GM19240 (cell line): ENCODE data around the gene RRAD.

GRCh38 chr16:66925397-66925982, at the start of gene RRAD:
Gene RRAD (minus strand): TSS chr16:66925535.
- RRBS, result 5% methylated on average over 3 of the region's 36 CpGs

GRCh38 chr16:66942180-66942866, 7.0 kb downstream of the CES2 start:
- RRBS, result no CpG with 5 or more reads among the region's 14 CpGs

- RRBS, result no CpG with 5 or more reads among the region's 12 CpGs
Measured at GRCh38 chr16:66974681-66975232, 13.6 kb upstream of the CES4A start.

DNA sequence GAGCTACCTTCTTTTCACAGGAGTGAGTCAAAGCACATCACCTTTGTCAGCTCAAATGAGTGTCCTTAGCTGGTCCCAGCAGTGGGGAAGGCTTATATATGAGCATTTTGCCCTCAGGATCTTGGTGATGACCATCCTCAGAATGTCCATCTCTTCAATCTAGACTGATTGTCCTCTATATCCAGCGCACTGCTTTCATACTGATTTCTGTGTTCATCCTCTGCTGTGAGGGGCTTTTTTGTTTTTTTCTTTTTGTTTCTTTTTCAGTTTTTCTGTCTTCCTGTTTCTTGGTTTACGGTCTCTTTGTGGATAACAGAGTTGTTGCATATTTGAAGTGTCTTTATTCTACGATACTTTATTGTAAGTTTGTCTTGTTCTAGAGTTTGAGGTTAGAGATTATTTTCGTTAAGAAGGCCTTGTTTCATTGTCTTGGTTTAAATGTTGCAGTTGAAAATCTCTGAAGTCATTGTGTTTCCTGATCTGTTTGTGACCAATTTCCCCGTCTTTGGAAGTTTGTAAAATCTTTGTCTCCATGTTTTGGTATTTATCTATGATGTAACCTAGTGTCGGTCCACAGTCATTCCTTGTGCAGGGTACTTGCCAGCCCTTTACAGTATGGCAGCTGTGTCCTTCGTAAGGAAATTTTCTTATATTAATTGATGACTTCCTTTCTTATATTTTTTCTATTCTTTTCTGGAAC, 25.1 kb downstream of the CBFB start:
- RRBS, result no CpG with 5 or more reads among the region's 7 CpGs

GRCh38 chr16:67104899-67105354, 4.8 kb upstream of the PHAF1 start:
- RRBS, result no CpG with 5 or more reads among the region's 4 CpGs

GRCh38 chr16:67115496-67116290, 6.0 kb downstream of the PHAF1 start:
- RRBS, result no CpG with 5 or more reads among the region's 10 CpGs

GRCh38 chr16:67158945-67159693, 590 bp downstream of the TRADD start:
- RRBS, result 2% methylated on average over 9 of the region's 38 CpGs

DNA sequence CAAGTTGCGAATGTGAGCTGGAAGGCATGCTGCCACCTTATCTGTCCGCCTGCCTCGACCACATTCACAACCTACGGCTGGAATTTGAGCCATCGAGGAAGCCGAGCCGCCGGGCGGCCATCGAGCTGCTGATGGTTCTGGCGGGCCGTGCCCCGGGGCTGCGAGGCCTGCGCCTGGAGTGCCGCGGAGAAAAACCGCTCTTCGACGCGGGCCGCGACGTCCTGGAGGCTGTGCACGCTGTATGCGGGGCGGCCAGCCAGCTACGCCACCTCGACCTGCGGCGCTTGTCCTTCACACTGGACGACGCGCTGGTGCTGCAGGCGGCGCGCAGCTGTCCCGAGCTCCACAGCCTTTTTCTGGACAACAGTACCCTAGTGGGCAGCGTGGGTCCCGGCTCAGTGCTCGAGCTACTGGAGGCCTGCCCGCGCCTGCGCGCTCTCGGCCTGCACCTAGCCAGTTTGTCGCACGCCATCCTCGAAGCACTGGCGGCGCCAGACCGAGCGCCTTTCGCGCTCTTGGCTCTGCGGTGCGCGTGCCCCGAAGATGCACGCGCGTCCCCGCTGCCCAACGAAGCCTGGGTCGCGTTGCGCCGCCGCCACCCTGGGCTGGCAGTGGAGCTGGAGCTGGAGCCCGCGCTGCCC, 1.6 kb upstream of the HSF4 start:
- RRBS, result 8% methylated on average over 6 of the region's 71 CpGs

GRCh38 chr16:67197764-67198575, 961 bp upstream of the ELMO3 start:
- RRBS, result no CpG with 5 or more reads among the region's 17 CpGs

DNA sequence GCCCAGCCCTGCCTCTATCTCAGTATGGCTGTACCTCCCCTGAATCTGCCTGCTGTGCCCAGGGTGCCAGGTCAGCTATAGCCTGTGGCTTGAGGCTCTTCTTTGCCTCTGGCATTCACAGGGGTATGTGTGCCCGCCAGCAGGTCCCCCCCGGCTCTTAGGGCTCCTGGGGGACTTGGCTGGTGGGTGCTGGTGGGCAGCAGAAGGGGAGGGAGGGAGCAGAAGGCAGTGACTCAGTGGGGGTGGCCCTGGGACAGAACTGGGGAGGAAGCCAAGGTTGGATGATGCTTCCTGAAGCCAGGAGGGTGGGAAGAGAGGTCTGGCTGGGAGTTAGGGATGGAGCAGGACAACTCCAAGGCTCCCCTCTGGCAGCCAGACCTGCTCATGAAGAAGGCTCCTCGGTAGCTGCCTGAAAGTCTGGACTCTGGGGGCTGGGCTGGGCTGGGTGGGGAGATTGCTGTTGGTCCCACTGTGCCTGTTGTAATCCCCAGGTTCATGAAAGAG, 1.4 kb upstream of the PLEKHG4 start:
- RRBS, result no CpG with 5 or more reads among the region's 3 CpGs

DNA sequence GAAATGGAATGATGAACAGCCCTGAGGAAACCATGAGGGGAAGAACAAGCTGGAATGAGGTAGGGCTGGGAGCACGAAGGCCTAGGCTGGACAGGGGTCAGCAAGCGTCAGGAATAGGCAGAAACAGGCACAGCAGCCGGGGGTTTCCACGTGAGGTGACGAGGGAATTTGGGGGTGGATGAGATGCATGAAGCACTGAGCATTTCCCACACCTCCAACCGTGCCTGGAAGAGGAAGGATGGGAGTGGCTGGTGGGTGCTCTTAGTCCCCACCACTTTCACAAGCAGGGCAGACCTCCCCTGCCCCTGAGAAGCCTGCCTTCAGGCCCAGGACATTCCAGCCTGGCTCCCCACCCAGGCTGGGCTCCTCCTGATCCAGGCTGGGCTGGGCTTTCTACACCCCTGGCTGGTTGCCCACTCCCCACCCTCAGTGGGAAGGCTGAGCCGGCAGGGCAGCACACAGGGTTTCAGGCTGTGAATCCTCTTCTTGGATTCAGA, 21.9 kb downstream of the PLEKHG4 start:
- RRBS, result no CpG with 5 or more reads among the region's 7 CpGs

GRCh38 chr16:67430705-67431046, 245 bp upstream of the HSD11B2 start:
- RRBS, result 2% methylated on average over 33 of the region's 35 CpGs

- RRBS, result no CpG with 5 or more reads among the region's 6 CpGs
Measured at GRCh38 chr16:67437512-67438079, 6.7 kb downstream of the HSD11B2 start.

GRCh38 chr16:67448337-67448981, 17.5 kb downstream of the HSD11B2 start:
- RRBS, result no CpG with 5 or more reads among the region's 9 CpGs

DNA sequence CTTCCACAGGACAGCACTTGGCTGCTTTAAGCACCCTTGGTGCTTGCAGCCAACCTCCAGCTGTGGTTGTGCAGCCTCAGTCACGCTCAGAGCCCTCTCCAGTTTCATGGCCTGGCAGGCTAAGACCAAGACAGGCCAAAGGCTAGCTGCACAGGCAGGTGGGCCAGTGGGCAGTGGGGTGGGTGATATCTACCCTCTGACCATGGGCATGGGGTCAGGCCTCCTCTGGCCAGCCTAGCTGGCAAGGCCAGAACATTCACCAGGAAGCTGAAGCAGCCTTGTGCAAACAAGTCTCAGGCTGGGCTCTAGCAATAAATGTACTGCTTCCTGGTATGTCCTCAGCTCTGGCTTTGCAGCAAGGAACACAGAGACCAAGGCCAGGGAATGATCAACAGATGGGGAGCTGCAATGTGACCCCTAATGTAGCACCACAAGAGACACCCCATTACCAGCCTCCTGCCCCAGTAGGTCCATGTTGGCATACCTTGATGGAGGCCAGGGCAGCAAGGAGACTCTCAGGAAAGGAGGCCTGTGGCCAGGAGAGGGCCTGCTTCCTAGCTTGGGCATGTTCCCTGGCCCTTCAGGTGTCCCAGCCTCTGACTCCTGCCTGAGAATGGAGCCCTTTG, 20.9 kb downstream of the HSD11B2 start:
- RRBS, result no CpG with 5 or more reads among the region's 1 CpG

DNA sequence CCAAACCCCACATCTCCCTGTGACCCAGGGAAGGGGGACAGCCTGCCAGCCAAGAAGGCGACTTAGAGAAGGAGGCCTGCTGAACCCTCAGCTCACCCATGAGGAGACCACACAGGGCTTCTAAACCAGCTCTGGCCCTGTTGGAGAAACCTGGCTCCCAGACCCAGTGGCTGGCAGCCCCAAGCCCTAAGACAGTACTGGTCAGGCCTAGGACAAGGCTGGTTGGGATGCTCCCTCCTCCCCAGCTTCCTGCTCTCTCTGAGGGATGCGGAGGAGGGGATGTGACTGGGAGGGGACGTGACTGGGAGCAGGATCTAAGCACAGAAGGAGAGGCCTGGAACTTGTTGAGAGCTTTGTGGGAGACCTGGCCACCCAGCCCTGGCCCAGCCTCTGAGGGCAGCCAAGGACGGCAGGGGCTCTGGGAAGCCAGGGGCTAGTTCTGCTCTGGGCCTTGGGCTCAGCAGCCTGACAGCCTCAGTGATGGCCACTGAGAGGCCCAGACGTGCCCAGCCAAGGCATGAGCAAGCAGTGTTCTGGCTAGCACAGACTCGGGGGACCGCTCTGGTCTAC, 22.9 kb downstream of the ATP6V0D1 start:
- RRBS, result no CpG with 5 or more reads among the region's 7 CpGs

GRCh38 chr16:67530989-67531751, 2.5 kb downstream of the RIPOR1 start:
- RRBS, result no CpG with 5 or more reads among the region's 9 CpGs

- RRBS, result no CpG with 5 or more reads among the region's 41 CpGs
Measured at GRCh38 chr16:67538420-67539021, 9.9 kb downstream of the RIPOR1 start.

- RRBS, result no CpG with 5 or more reads among the region's 16 CpGs
Measured at GRCh38 chr16:67546336-67547568, 15.6 kb upstream of the CTCF start.

DNA sequence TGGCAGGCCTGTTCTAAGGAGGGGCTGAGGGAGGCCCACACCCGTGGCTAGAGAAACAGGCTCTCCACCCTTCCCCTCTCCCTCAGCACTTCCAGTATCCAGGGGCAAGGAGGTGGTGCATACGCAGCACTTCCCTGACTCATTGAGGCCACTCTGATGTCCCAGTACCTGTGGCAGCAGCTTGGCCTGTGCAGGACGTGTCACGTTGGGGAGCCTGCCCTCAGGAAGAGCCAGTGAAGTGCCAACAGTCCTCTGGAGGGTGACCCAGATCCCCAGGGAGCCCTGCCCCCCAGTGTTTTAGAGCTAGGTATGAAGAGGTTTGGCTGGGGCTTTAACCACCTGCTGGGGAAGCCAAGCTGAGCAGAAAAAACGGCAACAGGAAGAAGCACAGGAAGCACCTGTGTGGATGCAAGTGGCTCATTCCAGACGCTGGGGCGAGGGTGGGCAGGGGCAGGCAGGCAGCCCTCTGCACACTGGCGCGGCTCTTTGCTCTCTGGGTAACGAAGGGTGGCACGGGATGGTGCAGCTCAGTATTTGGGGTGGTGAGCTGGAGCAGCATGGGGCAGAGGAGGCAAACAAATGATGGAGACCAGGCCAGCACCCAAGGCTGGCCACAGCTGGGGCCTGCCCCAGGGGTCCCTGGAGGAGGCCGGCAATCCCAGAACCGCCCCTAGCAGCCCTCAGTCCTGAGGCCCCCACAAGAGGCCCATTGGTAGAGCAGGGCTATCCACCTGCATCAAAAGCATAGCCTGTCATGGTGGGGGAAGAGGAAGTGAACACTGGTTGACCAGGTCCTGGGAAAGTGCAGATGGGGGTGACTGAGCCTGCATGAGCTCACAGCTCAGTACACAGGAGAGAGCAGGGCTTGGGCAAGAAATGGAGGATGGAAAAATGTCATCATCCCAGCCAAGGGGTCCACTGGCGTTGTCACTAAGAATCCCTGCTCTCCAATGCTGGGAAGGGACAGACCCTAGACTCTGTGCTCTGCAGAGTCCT, 14.5 kb upstream of the CTCF start:
- RRBS, result no CpG with 5 or more reads among the region's 14 CpGs